Umbilical cord (tissue), 2 donors: ENCODE data around the genes EXOSC10, DISP3 and NPPA.

DNA sequence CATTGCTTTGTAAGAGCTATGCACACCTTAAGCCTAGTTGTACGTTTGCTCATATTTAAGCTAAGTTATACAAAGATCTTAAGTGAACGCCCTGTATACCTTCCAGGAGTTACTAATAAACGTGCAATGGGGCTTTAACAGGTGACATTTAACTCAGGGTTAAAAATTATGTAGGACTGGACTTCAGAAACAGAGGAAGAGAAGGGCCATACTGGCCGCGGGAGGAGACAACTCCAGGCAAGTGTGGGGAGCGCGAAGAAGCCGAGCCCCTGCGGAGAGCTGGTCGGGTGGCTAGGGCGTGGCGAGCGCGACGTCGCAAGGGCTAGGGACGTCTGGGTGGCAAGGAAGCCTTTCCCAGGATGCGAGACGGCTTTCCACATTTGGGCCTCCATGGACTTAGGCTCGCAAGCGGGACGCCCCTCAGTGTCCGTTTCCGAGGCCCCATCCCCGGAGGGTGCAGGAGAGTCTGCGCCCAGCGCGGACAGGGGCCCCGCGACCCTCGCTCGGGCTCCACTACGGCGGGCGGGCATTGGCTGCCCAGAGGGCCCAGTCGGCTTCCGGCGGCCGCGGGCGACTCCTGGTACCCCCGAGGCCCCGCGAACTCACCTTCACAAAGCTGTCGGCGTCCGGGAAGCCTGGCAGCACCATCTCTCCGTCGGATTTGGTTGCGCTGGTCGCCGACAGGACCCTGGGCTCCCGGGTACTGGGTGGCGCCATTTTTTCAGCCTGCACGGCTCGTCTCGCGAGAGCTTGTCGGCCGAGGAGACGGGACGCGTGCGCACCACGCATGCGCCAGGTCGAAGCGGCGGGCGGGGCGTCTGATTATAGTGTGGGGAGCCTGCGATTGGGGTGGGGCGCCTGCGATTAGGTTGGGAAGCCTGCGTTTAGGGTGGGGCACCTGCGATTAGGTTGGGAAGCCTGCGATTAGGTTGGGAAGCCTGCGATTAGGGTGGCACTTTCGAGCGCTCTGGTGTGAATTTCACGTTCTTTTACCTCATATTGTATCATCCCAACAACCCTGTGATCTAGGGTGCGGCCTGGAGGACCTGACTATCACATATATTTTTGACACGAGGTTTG lies at the start of gene EXOSC10:
Gene EXOSC10, minus strand, starts transcription at position 755 of the 1,080 bp plus-strand sequence.
- RAMPAGE, long total RNA = start-site peak on the minus strand centred at position 739 of the sequence, 14 bp wide, 150 and 145 reads in 2 replicates

GRCh38 chr1:11132714-11133246 lies 33.1 kb upstream of the EXOSC10 start:
- RAMPAGE, long total RNA = no peak

DNA sequence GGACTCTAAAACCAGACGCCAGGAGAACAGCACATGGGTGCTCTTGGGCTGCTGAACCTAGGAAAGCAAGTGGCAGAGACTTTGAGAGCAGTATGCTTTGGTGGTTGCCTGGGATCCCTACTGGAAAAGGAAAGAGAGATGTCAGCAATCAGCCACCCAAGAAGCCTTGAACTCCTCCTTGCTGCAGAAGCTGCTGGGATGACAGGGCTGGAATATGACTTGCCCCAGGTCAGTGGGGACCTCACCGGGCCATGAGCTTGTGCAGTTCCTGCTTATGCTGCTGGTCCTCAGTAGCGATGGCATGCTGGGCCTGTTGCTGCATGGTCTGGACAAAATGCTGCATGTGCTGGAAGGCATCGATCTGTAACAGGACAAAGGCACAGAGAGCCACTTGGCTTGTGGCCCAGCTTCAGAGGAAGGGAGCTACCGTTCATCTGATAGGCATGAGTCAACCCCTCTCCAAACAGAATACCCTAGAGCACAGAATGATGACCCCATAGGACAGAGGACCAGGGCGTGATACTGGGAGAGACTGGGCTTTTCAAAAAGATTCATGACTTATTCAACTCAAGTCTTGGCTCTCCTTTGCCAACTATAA lies 34.5 kb upstream of the EXOSC10 start:
- RAMPAGE, long total RNA = no peak

- RAMPAGE, long total RNA = no peak
Observed at GRCh38 chr1:11245939-11246910, 16.1 kb downstream of the MTOR start.

GRCh38 chr1:11267694-11268215 lies 5.2 kb upstream of the UBIAD1 start:
- RAMPAGE, long total RNA = no peak

DNA sequence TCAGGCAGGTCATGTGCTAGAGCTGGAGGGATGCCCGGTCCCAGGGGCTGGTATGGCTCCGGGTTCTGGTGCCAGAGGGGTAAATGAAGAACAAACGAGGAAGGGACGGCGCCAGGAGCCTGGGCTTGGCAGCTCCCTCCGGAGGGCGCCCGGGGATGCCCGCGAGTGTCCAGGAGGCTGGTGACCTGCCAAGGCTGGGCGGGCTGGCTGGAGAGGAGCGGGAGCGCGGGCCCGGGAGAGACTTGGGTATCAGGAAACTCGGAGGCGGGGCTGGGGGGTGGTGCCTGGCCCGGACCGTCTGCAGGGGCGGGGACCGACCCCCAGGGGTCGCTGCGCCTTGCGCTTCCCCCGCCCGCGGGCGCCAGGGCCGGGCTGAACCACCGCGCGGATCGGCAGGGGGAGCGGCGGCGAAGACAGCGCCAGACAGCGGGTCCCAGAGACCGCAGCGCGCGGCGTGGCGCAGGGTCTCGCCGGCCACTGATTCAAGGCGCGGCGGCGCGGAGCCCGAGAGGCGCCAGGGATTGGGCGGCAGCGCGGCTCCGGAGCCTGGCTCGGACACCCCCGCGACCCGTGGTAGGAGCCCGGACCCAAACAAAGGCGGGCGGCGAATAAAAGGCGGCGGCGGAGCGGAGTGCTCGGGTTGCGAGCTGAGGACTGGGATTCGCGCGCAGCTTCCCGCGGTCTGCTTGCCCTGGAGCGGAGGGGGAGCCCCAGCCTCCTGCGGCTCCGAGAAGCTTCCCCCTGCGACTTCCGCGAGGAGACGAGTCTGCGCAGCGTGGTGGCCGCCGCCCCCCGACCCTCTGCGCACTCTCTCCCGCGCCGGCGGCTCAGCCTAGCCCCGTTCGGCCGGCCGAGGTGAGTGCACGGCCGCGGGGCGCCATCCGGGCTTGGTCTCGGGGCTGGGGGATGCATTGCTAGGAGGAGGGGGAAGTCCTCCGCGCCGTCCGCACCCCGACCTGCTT lies at the start of gene DISP3:
Gene DISP3, plus strand, starts transcription at position 638 of the 962 bp plus-strand sequence.
- RAMPAGE, long total RNA = no peak

DNA sequence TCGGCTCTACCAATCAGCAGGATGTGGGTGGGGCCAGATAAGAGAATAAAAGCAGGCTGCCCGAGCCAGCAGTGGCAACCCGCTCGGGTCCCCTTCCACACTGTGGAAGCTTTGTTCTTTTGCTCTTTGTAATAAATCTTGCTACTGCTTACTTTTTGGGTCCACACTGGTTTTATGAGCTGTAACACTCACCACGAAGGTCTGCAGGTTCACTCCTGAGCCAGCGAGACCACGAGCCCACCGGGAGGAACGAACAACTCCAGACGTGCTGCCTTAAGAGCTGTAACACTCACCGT lies 44.8 kb downstream of the FBXO2 start:
- RAMPAGE, long total RNA = no peak

GRCh38 chr1:11736344-11736759 lies 416 bp downstream of the AGTRAP start:
- RAMPAGE, long total RNA = no peak

- RAMPAGE, long total RNA = no peak
Observed at GRCh38 chr1:11790359-11791411, 15.1 kb downstream of the MTHFR start.

DNA sequence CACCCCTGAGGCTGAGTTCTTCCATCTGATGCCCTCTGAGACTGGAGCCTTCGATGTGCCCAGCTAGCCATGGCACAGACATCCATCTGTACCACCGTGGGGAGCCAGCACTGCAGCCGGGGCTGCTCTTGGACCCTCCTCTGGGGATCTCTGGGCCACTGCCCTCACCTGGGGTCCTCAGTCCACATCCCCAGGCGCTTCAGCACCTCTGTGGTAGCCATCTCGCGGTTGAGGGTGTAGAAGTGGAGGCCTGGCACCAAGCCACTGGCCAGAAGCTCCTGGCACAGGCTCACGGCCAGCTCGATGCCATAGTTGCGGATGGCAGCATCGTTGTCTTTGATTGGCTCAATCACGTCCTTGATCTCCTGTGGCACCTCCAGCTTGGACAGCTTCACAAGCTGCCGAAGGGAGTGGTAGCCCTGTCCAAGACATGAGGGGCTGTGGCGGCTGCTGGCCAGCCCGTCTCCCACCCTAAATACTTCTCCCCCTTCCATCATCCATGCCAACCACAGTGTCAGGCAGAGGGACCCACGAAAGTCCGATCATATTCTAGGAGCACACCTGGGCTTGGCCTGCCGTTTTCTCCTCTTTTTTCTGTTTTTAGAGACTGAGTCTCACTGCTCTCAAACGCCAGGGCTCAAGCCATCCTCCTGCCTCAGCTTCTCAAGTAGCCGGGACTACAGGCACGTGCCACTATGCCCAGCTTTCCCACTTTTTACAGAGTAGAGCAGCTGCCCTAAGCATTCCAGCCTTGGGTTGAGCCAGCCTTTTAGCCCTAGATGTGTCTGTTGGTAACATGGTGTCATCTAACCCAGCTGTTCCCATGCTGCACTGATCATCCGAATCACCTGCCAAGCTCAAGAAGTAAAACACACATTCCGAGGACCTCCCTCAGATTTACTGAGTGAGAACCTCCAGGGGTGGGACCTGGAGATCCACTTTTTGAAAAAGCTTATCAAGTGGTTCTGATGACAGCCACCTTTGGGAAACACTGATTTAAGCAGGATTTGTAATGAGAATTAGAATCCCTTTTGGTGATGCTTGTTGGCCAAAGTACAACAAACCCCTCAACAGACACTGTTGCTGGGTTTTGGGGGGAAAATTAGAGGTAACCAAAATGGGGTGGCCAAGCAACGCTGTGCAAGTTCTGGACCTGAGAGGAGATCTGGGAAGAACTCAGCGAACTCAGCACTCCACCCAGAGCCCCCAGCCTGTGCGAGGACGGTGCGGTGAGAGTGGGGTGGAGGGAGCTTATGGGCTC lies 10.4 kb downstream of the MTHFR start:
- RAMPAGE, long total RNA = no peak

DNA sequence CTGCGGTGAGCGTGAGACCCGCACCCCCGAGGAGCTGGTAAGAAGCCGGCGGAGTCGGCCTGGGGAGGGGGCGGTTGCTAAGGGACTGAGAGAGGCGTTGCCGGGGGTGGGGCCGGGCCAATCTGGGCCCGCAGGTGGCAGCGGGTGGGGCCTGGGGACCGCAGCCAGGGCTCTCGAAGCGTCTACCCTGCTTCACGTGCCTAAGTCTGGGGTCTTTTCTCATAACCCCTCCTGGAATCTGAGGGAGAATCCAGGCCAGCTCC lies 253 bp downstream of the CLCN6 start:
- RAMPAGE, long total RNA = no peak

DNA sequence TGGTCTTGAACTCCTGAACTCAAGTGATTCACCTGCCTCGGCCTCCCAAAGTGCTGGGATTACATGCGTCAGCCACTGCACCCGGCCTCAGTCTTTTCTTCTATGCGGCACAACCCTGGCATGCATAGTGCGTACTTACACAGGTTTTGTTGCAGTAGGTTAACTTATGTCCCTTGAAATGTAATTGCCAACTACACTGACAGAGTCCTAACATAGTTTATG lies 8.2 kb downstream of the NPPA start:
- RAMPAGE, long total RNA = no peak

DNA sequence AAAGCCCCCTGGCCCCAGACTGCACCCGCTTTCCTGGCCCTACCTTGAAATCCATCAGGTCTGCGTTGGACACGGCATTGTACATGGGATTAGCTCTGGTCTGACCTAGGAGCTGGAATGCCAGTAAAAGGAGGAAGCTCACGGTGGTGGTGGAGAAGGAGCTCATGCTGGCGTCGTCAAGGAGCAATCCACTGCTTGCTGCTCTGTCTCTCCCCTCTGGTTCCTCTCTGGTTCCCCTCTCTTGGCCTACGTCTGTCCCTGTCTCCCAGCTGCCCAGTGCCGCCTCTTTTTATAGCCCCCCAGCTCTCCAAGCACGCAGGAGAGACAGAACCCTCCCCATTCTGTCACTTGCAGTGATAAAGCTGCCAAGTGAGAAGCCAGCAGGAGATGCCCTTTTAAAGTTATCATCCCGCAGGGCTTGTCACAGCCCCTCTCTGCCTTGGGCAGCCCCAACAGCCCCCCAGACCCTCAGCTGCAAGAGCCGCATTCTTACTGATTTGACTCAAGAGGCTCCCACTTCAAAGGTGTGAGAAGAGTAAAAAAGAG lies at the start of gene NPPA:
Gene NPPA, minus strand, starts transcription at position 265 of the 546 bp plus-strand sequence.
- RAMPAGE, long total RNA = no peak

DNA sequence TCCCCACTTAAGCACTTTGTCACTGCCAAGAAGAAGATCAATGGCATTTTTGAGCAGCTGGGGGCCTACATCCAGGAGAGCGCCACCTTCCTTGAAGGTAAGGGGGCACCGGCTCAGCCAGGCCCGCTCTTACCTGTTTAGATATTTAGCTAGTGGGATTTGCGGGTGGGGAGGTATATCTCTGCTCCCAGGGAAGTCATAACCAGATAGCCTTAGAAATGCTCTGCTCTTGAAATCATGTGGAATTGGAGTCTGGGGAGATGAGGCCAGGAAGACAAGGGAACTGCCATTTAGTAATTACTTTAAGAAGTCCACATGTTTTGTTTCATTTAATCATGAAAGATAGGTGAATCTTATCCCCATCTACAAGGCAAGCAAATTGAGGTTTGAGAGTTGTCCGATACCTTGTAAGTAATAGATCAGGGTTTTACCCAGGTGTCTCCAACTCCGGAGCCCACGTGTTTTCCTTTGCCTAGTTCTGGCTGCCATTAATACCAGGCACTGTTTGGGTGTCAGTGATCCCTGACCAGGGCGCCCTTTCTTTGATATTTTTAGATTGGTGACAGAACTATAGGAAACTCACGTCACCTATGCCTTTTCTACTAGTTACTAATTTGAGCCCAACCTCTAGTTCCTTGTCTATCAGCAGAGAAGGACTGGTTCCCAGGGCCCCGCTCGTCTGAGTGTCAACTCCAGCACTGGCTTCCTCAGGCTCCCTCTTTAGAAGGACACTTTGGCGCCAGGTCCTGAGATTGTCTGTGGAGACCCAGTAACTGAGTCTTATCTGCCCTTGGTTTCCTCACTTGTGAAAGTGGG lies 9.2 kb downstream of the MFN2 start:
- RAMPAGE, long total RNA = no peak

GRCh38 chr1:12001134-12001979 lies 17.9 kb upstream of the MIIP start:
- RAMPAGE, long total RNA = no peak

- RAMPAGE, long total RNA = no peak
Observed at GRCh38 chr1:12051746-12052490, 11.2 kb upstream of the TNFRSF8 start.

DNA sequence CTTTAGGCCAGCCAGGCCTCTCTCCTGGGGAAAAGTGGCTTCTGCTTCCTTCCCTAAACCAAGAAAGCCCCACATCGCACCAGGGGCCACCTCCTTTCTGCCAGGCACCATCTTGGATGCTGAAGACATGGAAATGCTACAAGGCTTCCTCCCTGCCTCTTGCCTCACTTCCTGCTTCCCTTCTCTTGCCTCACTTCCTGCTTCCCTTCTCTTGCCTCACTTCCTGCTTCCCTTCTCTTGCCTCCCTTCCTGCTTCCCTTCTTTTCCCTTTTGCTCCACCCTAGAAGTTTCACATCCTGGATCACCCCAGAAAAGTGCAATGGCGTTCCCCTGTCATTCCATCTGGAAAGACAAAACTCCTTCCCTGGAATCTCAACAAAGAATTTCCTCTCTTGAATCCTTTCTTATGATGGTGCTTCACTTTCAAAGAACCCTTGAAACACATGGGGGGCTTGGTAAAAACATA lies 18.7 kb downstream of the TNFRSF8 start:
- RAMPAGE, long total RNA = no peak

DNA sequence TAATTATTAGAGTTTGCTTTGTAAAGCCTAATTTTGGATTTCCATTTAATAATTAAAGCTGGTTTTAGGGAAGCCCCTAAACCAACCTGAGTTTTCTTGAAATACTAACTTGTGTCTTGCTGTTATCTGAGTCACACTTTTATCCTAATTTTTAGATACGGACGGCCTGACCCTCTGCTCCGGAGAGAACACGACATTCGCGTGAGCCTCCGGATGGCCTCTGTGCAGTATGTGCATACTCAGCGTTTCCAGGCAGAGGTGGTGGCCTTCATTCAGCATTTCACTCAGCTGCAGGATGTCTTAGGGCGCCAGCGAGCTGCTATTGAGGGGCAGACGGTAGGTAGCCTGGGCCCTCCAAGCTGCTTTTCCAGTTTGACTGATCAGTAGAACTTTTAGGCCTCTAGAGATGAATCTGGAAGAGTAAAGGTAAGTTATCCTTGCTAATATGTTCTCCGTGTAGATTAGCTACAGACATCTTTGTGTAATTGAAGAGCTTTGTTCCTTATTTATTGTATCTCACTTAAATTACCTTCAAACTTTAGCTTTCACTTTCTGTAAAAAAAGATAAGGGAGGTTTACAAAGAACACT lies 63.6 kb downstream of the VPS13D start:
- RAMPAGE, long total RNA = no peak

GRCh38 chr1:12337790-12338437 lies 108.1 kb downstream of the VPS13D start:
- RAMPAGE, long total RNA = no peak

DNA sequence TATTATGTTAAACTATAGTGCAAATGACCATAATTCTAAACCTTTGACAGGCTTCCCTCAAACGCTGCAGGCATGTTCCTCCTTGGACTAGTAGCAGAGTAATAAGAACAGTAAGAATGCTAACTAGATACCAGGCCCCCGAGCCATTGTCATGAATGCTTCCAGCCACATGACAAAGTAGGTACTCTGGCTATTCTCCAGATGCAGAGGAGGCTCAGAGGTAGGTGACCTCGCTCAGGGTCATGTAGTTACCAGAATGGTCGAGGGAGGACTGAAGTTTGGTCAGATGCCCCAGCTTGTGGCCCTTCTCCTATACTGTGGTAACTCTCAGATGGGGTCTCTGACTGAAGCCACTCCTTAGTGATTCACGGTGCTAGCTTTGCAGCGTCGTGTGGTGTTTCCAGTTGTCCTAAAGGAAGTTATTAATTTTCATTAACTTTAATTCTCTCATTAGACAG lies 164.0 kb downstream of the DHRS3 start:
- RAMPAGE, long total RNA = no peak